Metastatic Breast Carcinoma in the Brain (tissue), 10 donors: ENCODE measurements around a stretch of chr12.

GRCh38 chr12:110284217-110285267 is 3.5 kb downstream of the ATP2A2 start:
- PRO-cap, 10 experiments = no peak in any of the 10 experiments

DNA sequence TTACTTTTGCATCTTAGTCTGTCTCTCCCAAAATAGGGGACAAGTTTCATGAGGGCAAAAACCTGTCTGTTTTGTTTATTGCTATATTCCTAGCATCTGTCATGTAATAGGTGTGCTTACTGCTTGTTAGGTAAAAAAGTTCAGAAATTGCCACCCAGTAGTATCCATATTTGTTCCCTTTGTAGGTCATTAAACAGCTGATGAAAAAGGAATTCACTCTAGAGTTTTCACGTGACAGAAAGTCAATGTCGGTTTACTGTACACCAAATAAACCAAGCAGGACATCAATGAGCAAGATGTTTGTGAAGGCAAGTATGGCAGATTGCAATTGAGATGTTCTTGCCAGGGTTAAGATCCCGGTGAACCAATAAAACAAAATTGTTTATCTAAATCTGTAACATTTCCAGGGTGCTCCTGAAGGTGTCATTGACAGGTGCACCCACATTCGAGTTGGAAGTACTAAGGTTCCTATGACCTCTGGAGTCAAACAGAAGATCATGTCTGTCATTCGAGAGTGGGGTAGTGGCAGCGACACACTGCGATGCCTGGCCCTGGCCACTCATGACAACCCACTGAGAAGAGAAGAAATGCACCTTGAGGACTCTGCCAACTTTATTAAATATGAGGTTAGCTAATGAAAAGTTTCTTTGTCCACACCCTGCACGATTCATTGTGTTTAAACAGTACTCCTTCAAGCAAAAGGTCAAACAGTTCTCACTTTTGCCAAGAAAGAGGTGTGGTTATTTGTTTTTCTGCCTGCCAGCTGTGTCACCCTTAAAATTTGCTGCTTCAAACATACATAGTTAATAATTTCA is 58.3 kb downstream of the ATP2A2 start:
- PRO-cap, 10 experiments = peak in 2 of 10 experiments; most common minus-strand start position 574 of the sequence (in 2)

DNA sequence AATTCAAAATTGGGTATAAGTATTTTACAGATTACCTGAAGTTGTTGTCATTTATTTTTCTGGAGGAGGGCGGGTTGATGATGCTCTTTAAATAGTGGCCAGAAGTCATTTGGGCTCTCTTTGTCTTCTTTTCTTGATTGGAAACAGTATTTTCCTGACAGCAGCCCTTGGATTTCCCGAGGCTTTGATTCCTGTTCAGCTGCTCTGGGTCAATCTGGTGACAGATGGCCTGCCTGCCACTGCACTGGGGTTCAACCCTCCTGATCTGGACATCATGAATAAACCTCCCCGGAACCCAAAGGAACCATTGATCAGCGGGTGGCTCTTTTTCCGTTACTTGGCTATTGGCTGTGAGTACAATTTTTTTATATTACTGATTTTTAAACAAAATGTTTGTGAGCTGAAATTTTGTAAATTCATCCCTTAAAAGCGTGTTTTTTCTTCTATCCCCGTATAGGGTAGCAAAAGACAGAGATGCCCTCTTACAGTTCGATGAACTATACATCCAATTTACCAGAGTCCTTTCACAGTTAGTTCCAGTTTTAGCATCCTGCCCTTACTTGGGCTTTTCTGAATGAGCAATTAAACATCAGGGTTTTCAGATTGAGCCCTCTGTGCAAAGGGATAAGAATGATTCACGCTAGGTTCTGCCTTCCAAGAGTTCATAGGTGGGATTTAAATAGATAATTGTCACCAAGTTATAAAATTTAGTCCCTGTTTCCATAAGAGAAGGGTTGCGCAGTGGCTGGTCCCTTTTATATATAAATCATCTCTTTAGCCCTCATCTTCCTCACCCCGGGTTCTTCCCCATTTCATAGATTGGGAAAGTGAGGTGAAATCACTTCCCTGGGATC is 60.2 kb downstream of the ANAPC7 start:
- PRO-cap, 10 experiments = no peak in any of the 10 experiments

- PRO-cap, 10 experiments = no peak in any of the 10 experiments
Measured at GRCh38 chr12:110344257-110345069, 59.0 kb downstream of the ANAPC7 start.

DNA sequence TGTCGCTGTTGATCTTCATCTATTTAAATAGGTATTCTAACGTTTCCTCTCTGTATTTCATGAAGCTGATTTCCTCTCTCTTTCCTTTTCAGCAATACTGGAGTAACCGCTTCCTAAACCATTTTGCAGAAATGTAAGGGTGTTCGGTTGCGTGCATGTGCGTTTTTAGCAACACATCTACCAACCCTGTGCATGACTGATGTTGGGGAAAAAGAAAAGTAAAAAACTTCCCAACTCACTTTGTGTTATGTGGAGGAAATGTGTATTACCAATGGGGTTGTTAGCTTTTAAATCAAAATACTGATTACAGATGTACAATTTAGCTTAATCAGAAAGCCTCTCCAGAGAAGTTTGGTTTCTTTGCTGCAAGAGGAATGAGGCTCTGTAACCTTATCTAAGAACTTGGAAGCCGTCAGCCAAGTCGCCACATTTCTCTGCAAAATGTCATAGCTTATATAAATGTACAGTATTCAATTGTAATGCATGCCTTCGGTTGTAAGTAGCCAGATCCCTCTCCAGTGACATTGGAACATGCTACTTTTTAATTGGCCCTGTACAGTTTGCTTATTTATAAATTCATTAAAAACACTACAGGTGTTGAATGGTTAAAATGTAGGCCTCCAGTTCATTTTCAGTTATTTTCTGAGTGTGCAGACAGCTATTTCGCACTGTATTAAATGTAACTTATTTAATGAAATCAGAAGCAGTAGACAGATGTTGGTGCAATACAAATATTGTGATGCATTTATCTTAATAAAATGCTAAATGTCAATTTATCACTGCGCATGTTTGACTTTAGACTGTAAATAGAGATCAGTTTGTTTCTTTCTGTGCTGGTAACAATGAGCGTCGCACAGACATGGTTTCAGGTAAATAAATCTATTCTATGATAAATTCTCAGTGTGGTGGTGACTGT is 53.0 kb downstream of the ANAPC7 start:
- PRO-cap, 10 experiments = no peak in any of the 10 experiments

DNA sequence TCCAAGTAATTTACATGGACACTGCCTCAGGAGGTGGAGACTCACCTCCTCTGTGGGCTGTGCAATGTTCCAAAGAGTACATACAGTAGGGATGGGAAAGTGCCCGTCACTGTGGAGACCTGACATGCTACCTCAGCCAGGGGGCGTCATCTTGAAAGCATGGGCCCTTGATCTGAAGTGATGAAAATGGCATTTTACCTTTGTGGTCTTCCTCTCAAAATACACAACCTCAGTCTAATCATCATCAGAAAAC is 48.5 kb downstream of the ANAPC7 start:
- PRO-cap, 10 experiments = no peak in any of the 10 experiments

DNA sequence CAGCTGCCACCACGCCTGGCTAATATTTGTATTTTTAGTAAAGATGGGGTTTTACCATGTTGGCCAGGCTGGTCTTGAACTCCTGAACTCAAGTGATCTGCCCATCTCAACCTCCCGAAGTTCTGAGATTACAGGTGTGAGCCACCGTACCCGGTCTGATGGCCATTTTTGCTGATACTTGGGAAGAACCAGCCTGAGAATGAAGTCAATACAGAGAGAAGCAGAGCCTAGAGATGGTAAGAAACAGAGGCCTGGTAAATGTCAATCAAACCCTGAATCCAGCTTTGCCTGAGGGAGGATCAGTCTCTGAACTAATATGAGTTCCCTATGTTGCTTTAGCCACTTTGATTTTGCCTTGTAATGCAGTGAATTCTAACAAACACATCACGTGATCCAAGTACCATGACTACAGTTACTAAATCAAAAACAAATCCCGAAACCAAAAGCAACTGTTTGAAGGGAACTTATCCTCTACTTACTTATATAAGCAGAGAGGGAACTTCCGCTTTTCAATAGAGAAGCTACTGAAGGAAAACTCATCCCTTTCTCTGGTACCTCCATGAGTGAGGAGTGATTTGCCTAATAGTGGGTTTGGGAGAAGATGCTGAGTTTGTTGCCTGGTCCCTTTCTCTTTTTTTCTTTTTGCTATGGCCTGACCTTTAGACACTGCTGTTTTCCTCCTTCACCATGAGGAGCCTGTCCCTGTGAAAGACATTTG is 7.6 kb upstream of the PPTC7 start:
- PRO-cap, 10 experiments = peak in 1 of 10 experiments; most common plus-strand start position 512 of the sequence (in 1)

GRCh38 chr12:110677185-110678167 is 11.4 kb downstream of the HVCN1 start:
- PRO-cap, 10 experiments = no peak in any of the 10 experiments

GRCh38 chr12:110720405-110721196 is 22.1 kb downstream of the PPP1CC start:
- PRO-cap, 10 experiments = no peak in any of the 10 experiments

- PRO-cap, 10 experiments = peak in 4 of 10 experiments; most common minus-strand start chr12:110888117 (in 4)
Measured at GRCh38 chr12:110888013-110888274, 32.4 kb downstream of the MYL2 start.

DNA sequence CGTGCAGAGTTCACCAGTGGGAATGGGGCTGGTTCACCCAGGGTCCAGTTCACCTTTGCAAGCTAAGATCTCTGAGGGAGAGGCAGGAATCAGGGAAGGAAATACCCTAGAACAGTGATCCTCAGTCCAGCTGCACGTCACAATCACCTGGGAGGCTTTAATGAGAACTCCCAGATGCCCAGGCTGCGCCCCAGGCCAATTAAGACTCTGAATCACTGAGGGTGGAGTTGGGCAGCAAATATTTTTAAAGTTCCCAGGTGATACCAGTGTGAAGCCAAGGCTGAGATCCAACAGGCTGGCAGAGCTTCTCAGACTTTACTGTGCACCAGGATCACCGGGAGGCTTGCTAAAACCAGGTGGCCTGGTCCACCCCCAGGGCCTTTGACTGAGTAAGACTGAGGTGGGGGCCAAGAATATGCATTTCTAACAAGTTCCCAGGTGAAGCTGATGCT is 23.8 kb downstream of the MYL2 start:
- PRO-cap, 10 experiments = peak in 3 of 10 experiments; most common plus-strand start position 266 of the sequence (in 3); most common minus-strand start position 138 of the sequence (in 1)

DNA sequence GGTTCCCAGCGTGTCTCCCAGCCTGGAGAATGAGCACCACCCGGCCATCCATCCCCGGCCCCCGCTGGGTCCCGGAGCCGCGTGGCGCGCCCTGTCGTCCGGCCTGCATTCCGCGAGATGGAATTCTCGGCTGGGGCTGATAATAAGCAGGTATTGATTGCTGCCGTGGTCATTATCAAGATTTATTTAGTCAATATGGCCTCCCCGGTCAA is 13.0 kb downstream of the CUX2 start:
- PRO-cap, 10 experiments = no peak in any of the 10 experiments

DNA sequence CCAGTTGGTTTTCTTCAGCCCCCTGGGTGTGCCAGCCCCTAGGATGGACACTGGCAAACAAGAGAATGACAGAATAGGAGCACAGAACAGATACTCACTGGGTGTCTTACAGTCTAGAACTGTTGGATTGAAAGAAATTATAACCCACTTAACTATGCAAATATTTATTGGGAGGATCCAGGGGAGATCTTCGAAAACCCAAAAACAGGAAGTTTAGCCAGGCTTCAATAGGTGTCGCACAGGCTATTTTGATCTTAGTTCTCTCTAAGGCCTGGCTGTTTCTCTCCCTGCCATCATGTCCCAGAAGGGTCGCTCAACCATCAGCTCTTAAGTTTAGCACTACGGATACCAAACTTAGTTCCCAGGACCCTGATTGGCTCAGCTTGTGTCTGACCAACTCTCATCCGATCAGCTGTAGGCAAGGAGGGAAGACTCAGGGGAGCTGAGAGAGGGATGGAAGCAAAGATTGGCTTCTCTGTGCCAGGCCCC is 13.7 kb downstream of the PHETA1 start:
- PRO-cap, 10 experiments = no peak in any of the 10 experiments

DNA sequence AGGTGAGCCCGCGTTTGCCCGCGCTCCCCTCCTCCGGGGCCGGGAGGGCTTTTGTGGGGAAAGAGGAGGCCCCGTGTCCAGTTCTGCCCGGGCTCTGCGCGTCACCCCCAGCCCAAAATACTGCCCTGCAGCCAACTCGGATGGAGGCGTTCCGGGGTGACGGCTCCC is 437 bp downstream of the SH2B3 start:
- PRO-cap, 10 experiments = no peak in any of the 10 experiments

- PRO-cap, 10 experiments = no peak in any of the 10 experiments
Measured at GRCh38 chr12:111457068-111457603, 51.4 kb downstream of the SH2B3 start.

DNA sequence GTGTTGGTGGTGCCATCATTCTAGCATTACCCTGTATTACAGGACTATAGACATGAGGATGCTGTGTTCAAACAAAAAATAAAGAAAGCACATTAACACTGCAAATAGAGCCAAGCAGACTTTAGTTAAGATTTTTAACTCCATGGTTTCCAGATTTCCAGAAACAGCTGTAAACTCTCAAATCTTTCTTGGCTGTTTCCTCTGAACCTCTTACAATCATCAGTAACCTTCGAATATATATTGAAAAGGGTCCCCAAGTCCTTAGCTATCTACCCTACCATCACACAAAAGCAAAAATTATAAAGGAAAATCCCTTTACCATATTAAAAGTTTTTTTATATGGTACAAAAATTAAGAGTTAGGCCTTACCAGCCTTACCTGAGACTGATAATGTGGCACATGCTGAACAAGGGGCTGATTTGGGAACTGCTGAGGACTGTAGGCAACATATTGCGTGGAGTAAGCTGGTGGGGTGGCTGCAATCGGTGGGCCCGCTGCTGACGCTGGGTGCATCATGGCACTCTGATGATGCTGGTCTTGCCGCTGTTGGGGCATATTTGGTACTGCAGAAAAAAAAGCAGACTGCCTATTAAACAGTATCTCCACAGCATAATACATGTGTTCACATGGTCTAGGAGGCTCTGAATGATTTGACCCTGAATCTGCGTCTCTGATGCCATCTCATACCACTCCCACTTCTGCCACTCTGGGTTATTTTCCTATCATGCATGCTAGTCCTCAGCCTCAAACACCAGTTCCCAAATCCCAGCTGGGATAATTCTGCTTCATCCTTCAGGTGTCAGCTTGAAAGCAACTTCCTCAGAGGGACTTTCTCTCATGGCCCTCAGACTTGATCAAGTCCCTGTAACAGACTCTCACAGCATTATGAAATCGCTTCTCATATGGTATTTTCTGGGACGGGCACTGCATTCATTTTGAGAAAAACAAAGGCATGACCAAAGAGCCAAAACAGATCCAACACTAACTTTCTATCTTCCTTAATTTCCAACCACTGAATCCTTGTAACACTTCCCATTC is 64.8 kb downstream of the SH2B3 start:
- PRO-cap, 10 experiments = no peak in any of the 10 experiments

DNA sequence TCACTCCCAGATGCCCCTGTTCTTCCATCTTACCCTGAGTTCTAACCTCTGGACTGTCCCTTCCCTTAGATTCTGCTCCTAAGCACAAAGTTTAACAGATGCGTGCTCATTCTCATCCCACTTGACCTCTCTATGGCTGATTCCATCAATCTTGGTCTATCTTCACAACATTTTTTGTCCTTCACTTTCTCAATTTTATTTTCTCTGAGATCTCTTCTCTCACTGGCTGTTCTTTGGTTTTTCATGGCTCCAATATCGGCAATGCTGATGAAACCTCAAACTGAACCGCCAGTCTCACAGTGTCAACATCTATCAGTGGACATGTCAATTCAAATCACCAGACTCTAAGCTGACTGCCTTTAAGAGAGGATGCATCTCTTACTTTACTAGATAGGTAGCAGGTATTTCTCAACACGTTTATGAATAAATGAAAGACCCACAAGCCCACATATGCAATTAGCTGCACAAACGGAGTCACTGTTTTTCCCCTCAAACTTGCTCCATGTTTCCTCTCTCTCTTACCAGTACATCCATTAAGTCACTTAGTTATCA is 80.5 kb downstream of the ATXN2 start:
- PRO-cap, 10 experiments = no peak in any of the 10 experiments

GRCh38 chr12:111519107-111520198 is 79.7 kb downstream of the ATXN2 start:
- PRO-cap, 10 experiments = no peak in any of the 10 experiments

- PRO-cap, 10 experiments = no peak in any of the 10 experiments
Measured at GRCh38 chr12:111674367-111675094, 11.2 kb downstream of the BRAP start.

GRCh38 chr12:111741181-111741896 is 25.4 kb upstream of the ALDH2 start:
- PRO-cap, 10 experiments = no peak in any of the 10 experiments